Helper T cell (primary cell): ENCODE data around the genes TAF6, NYAP1 and GIGYF1.

- PRO-cap, 2 experiments: no peak in any of the 2 experiments
These were observed 9.9 kb downstream of the ZNF3 start for GRCh38 chr7:100071259-100072357.

DNA sequence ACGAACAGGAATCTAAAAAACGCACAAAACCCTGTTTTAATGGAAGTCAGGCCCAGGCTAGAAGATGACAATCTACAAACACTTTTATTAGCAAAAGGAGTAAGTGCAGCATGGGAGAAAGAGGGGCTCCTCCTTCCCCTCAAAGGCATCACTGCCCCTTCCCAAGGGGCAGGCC is 3.8 kb downstream of the COPS6 start:
- PRO-cap, 2 experiments: no peak in any of the 2 experiments

GRCh38 chr7:100102189-100102770 is 837 bp downstream of the AP4M1 start:
- PRO-cap, 2 experiments: no peak in any of the 2 experiments

DNA sequence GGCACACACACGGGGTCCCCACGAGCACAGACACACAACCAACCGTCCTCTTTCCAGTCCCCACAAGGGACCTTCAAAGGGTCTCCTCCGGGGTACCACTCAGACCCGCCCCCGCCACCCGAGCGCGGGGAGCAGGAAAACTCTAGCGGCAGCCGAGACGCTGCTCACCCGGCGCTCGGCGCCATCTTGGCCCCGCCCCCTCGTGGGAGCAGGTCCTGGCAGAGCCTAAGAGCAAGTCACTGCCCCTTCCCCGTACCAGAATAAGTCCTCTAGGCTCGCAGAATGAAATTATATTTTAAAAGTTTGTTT is at the start of gene TAF6:
TAF6 (minus strand) TSS at position 198 of the 309 bp plus-strand sequence.
- PRO-cap, 2 experiments: peak in 2 of 2 experiments; most common minus-strand start position 117 of the sequence (in 1)

DNA sequence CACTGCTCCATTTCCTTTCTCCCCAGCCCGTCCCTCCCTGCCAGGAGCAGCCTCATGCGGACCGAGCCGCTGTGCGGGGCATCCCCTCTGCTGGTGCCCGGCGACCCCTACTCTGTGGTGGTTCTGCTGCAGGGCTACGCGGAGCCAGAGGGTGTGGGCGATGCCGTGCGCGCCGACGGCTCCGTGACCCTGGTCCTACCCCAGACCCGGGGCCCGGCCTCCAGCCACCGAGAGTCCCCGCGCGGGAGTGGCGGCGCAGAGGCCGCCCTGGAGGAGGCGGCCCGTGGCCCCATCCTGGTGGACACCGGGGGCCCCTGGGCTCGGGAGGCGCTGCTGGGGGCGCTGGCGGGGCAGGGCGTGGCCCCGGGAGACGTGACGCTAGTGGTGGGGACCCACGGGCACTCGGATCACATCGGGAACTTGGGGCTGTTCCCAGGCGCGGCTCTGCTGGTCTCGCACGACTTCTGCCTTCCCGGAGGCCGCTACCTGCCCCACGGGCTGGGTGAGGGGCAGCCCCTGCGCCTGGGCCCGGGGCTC is 643 bp downstream of the MBLAC1 start:
- PRO-cap, 2 experiments: peak in 2 of 2 experiments; most common plus-strand start position 401 of the sequence (in 2); most common minus-strand start position 269 of the sequence (in 2)

GRCh38 chr7:100157664-100158589 is 596 bp downstream of the TRAPPC14 start:
- PRO-cap, 2 experiments: no peak in any of the 2 experiments

- PRO-cap, 2 experiments: no peak in any of the 2 experiments
These were observed 4.2 kb upstream of the PILRB start for GRCh38 chr7:100353537-100354254.

- PRO-cap, 2 experiments: no peak in any of the 2 experiments
These were observed 691 bp upstream of the PILRB start for GRCh38 chr7:100357167-100357684.

- PRO-cap, 2 experiments: no peak in any of the 2 experiments
These were observed 5.0 kb upstream of the PILRA start for GRCh38 chr7:100367998-100368975.

DNA sequence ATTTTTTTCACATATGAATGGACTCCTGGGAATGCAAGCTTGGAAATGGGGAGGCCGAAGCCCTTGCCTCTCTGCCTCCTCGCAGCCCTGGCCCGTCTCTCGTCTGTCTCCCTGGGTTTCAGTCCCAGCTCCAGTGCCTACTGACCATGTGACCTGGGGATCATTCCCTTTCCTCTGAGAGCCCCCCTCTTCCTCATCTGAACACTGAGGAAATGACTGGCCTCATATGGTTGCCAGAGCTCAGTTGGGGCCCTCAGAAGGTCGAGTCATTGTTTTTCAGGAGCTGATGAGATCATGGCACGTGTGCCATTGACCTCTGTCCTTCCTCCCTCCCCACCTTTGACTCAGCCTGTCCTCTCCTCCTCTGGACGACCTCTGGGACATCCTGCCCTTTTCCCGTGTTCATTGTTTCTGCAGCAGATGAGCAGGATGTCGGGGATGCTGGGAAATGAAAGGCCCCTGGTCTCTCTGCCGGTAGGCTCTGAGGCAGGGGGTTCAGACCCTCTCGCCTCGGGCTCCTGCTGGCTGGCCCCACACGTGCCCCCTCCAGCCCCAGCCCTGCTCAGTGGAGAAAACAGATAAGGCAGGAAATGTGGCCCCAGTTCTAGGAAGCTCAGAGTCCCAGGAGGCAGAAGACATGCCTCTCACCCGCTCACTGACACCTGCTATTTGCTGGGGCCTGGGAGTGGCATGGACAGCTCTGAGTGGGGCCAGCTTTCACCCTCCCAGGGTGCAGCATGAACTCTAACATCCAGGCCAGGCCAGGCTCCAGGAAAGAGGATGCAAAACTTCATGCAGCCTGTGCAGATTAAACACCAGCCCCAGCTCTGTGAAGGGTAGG is 8.2 kb upstream of the PPP1R35 start:
- PRO-cap, 2 experiments: no peak in any of the 2 experiments

DNA sequence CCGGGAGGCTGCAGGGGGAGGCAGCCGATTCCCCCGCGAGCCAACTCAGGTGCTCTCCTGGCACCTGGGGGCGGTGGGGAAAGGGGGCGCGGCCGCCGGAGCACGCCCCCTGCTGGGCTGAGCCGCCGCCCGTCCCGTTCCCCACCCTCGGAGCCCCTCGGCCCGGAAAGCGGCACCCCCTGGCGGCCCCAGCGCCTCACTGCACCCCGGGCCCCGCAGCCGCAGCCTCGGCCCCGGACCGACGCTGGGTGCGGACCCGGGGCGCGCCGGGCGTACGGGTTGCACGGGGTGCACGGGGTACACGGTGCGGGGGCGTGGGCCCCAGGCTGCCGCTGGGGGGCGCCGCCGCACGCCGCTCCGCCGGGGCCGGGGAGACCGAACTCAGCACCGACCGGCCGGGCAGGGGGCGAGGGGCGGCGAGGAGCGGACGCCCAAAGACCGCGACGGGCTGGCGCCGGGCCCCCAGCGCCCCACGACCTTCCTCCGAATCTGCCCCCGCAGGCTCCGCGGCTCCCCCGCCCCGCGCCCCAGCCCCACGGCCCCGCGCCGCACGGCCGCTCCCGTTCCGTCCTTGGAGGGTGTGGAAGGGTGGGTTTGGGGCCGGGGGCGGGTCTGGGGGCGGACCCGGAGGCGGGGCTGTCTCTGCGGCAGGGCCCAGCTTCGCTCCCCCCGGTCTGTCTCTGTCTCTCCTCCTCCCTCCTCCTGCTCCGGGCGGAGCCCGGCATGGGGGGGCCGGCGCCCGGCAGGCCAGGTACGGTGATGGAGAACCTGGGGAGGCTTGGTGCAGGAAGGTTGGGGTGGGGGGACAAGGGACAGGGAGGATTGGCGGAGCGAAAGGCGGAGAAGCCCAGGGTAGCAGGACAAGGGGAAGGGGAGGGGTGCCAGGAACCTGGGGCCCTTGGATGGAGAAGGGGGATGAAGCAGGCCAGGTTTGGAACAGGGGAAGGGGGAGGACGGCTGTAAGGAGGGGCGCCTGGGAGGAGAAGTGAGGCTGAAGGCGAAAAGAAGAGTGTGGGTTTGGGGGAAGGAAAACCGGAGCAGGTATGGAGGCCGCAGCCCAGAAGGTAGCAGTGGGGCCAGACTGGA is at the start of gene NYAP1:
NYAP1 (plus strand) TSS at position 677 of the 1,086 bp plus-strand sequence.
- PRO-cap, 2 experiments: no peak in any of the 2 experiments

DNA sequence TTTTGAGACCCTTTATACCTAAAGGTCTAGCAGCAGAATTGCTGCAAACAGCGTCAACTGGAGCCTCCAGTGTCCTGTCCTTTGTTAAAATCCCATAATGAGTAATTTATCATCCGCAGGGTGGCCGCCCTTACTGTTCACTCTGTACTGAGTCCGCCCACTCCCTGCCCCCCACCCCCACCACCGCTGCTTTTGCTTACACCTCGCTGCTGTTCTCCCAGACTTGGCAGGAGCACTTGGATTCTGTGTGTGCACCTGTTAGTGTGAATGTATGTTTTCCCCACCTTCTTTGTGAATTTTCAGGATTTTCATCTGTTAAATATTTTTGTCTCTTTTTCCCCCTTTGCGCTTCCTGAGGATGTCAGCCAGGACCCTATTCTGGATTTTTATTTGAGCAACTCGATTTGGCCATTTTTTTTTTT is 8.0 kb downstream of the AGFG2 start:
- PRO-cap, 2 experiments: no peak in any of the 2 experiments

DNA sequence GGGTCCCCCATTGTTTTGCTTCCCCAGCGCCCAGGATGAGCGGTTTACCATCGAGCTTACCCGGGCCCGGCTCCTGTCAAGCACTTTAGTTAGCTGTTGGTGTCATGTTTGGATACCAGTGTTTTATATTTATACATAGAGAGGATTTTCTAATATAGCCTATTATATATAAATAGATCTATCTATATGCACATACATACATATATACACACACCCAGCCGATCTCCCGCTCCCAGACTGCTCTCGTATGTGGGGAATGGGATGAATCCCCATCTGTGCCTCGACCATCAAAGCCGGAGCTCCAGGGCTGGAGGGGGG is 8.2 kb downstream of the SAP25 start:
- PRO-cap, 2 experiments: no peak in any of the 2 experiments

DNA sequence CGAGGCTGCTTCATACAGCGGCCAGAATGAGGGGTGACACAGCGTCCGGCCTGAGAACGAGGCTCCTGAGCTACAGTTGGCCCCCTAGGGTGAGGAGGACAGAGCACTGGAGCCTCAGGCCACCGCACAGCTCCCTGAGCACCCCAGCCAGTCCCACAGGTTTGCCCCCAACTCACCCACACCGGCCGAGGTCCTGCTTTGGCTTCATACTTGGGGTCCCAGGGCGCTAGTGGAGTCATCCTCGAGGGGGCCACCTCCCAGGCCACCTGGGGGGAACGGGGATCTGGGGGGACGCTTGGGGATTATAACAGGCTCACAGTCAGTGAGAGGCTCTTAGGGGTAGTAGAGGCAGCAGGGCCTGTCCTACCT is 786 bp downstream of the SAP25 start:
- PRO-cap, 2 experiments: no peak in any of the 2 experiments

DNA sequence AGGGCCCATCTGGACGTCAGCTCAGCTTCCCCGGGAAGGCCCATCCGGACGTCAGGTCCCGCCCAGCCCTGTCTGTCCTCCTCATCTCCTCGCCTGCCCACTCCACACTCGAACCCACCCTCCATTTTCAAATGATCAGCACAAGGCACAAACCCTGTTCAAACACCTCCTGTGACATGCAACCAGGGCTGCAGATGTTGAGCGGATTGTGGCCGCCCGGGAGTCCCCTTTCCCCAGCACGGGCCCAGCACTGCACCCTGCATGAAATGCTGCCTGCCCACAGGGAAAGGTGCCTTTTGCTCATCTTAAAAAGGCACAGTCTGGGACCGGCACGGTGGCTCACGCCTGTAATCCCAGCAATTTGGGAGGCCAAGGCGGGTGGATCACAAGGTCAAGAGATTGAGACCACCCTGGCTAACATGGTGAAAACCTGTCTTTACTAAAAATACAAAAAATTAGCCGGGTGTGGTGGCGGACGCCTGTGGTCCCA is 5.3 kb upstream of the SAP25 start:
- PRO-cap, 2 experiments: no peak in any of the 2 experiments

DNA sequence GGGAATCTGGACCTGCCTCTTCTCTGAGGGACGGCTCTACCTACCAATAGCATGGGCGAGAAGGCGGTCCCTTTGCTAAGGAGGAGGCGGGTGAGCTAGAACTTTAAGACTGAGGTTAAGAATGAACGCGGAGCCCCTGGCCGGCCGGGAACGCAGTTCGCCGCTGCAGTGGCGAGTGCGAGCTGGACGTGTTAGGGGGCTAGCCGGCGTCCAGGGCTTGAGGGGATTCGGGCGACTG is 366 bp downstream of the FBXO24 start:
- PRO-cap, 2 experiments: peak in 2 of 2 experiments; most common plus-strand start position 118 of the sequence (in 2)

- PRO-cap, 2 experiments: no peak in any of the 2 experiments
These were observed 3.3 kb downstream of the FBXO24 start for GRCh38 chr7:100589148-100590137.

DNA sequence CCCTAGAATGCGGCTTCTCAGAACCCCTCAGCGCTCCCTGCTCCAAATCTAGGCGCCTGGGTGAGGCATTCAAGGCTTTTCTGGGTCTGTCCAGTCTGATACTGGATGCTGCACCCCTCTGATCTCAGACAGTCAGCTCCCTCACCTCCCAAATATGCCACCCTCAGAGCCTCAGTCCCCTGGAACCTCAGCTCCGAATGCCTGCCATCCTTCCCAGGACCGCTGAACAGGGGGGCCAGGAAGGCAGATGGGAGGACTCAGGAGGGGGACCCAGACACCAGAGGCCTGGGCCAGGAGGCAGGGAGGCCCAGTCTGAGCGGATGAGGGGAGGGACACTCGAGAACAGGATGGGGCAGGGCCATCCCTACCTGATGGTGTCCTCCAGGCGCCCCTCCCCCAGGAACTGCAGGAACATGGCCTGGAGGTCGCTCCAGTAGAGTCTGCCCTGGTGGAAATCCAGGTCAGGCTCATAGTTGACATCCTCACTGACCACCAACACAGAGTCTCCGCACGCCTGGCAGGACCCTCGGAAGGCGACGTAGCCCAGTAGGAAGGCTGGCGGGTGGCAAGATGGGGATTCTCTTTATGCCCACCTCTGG is 935 bp downstream of the TFR2 start:
- PRO-cap, 2 experiments: no peak in any of the 2 experiments

- PRO-cap, 2 experiments: peak in 2 of 2 experiments; most common minus-strand start chr7:100694472 (in 2)
These were observed at the start of gene GIGYF1 for GRCh38 chr7:100693598-100694741. Gene GIGYF1 (minus strand): TSS chr7:100694250.

GRCh38 chr7:100826336-100826559 is 1.1 kb downstream of the EPHB4 start:
- PRO-cap, 2 experiments: no peak in any of the 2 experiments